ENCODE measurements around the gene GJC2.

GRCh38 chr1:226661556-226662373 is 77.3 kb downstream of the ITPKB start:
- PRO-cap = no peak
- RAMPAGE, long total RNA, 2 experiments = no peak in any of the 2 experiments

DNA sequence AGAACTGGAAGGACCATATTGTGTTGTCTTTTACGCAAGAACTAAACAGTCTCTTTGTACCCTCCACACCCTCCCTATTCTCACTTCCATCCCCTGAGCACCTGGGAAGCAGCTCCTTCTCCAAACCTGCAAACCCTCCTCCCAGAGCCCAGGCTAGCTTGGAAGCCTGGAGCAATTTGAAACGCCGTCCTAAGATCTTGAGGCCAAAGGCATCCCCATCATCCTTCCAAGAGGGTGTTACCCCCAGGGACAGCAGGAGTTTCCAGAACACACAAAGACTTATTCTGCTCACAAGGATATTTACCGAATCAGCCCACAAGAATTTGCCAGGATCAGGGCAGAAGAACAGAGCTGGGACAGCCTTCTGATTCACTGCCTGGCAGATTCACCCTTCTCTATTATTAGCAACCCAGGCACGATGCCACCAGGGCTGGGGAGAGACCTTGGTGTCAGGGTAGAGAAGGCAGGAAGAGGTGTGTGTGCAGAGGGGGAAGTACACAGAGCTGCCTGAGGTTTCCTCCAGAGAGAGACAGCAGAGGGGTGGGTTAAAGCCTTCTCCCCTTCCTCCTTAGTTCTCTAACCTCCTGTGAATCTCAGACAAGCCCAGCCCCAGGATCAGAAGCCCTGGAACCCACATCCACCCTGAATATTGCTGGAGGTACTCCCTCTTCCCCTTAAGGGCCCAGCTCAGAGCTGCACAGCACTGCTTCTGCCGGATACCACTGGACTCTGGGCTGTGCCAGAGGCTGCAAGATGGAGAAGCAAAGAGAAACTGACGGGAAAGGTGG is 62.0 kb downstream of the ITPKB start:
- PRO-cap = bidirectional peak, plus-strand start at position 329 of the sequence, minus-strand start at position 254 of the sequence; bidirectional peak, plus-strand start at position 476 of the sequence, minus-strand start at position 374 of the sequence
- RAMPAGE, long total RNA, 2 experiments = no peak in any of the 2 experiments

DNA sequence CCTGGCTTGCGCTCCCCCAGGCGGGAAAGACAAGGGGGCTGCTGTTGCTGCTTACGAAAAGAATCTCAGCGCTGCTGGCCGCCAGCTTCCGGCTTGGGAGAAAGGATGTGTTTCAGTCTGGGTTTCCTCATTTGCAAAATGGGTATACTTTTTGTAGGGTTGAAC is 35.5 kb downstream of the ITPKB start:
- PRO-cap = no peak
- RAMPAGE, long total RNA, 2 experiments = no peak in any of the 2 experiments

DNA sequence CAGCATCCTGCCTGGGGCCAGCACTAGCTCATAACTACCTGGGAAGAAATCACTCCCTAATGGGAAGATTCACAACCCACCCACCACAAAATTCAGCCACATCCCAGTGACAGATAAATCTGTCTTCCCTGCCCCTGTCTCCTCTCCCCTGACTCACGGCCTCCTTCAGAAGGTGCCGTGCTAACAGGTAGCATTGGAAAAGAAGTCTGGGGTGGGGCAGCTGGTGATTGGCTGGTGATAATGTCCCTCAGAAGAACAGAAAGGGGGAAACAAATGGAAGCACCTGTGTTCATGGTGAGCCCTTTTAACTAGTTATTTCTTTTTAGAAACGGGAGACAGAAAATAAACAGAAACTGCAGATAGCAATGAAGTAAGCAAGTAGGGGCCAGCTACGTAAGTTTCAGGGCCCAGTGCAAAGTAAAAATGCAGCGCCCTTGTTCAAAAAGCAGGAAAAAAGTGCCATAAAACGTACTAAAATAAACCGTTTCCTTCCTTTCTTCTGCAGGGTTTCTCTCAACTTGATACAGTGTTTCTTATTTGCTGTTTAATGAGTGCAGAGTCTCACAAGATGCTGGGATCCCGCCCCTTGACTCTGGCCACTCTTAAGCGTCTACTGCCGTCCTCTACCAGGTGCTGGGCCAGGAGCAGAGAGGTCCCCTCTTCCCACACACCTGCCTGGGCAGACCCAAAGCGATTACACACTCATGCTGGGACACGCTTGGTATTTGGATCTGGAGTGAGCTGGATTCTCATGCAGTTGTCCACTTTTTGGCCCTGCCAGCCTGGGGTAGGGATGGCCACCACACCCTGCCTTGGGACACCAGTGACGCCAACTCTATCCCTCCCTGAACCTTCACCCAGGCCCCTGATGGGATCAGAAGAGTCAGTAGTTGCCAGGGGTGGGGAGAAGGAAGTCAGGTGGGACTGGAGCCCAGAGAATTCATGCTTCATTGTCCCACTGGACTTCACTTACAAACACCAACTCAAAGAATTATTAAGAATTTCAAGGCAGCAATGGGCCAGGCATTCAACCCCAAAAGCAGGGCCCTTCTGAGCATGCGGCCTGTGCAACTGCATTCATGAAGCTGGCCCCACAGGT is 28.8 kb downstream of the ITPKB start:
- PRO-cap = no peak
- RAMPAGE, long total RNA, 2 experiments = no peak in any of the 2 experiments

DNA sequence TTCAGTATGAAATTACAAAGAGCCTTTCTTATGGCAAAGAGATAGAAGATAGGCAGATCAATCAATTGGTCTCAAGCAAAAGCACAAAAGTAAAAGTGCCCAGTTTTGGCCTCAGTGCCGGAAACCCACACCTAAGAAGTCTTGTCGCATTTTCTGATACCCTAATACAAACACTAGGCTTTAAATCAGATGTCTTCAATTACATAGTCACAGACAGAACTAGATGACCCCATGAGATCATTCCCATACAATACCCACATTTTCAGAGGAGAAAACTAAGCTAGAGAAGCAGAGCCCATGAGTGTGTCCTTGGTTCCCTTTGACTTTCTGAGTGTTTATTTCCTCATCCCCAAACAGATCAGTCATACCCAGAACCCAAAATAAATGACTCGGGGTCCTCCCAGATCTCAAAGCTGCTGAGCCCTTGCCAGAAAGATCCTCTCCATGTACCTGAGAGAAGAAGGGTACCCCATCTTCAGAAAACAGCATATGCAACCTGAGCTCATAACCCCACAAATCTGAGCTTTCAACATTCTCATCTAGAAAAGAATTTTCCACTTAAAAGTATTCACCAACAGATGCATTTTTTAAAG is 7.6 kb downstream of the ITPKB start:
- PRO-cap = unidirectional peak, minus-strand start at position 329 of the sequence
- RAMPAGE, long total RNA, 2 experiments = no peak in any of the 2 experiments

DNA sequence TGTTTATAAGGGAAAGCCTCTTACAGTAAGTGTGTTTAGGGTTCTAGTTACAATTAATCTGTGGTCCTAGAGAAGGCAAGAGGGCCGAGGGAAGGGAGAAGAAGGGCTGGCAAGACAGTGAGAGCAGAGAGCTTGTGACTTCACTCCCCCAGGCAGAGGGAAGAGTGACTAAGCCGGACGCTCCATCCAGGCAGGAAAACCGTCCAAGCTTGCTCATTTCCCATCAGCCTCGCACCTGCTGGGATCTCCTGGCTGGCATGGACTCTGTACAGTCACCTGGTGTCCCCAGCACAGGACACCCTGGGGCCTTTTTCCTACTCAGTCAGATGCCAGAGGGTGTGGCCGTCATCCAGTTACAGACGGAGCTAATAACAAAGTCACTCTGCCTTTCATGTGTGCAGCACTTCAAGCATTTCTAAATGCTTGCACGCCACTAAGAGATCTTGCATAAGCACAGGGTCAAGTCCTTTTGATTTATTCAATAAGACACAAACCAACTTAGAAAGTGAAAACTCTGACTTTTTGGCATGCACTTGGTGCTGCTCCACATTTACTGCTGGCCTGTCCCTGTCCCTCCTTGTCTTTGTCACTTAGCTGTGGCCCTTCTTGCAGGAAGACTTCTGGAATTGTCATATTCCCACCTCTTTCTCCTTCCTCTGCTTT is 55.3 kb upstream of the PSEN2 start:
- PRO-cap = no peak
- RAMPAGE, long total RNA, 2 experiments = no peak in any of the 2 experiments

GRCh38 chr1:226872259-226872996 is 2.0 kb downstream of the PSEN2 start:
- PRO-cap = no peak
- RAMPAGE, long total RNA, 2 experiments = no peak in any of the 2 experiments

DNA sequence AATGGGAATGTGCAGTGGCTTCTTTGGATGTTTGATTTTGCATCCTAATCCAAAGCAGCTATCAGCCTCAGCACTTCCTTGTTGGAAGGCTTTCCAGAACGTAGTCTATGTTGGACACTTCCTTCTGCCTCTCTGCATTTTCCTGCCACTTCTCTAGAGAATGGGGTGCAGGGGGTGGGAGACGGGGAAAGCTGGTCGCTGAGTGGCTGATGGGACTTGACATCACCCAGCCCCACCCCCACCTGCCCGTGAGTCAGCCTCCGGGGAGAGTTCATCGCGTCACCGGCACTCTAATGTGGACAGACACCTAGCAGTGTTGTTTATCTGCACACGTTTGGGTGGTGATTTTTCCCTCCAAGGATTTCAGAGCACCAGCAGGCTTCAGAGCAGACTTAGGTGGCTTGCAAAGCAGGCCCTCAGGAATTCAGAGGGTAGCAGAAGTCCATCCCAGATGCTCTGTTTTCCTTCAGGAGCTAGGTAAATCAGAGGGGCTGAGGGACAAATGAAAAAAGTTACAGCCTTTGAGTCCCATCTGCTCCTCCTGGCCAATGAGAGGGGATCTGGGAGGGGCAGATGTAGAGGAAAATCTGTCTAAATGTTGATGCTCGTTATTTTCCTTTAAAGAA is 5.6 kb downstream of the PSEN2 start:
- PRO-cap = no peak
- RAMPAGE, long total RNA, 2 experiments = no peak in any of the 2 experiments

GRCh38 chr1:226942935-226943739 is 3.0 kb downstream of the COQ8A start:
- PRO-cap = unidirectional peak, plus-strand start at chr1:226943377
- RAMPAGE, long total RNA, 2 experiments = start-site peak on the plus strand in 2 of 2 experiments, at chr1:226943337-226943377 at its widest, 19 to 26 reads per replicate

DNA sequence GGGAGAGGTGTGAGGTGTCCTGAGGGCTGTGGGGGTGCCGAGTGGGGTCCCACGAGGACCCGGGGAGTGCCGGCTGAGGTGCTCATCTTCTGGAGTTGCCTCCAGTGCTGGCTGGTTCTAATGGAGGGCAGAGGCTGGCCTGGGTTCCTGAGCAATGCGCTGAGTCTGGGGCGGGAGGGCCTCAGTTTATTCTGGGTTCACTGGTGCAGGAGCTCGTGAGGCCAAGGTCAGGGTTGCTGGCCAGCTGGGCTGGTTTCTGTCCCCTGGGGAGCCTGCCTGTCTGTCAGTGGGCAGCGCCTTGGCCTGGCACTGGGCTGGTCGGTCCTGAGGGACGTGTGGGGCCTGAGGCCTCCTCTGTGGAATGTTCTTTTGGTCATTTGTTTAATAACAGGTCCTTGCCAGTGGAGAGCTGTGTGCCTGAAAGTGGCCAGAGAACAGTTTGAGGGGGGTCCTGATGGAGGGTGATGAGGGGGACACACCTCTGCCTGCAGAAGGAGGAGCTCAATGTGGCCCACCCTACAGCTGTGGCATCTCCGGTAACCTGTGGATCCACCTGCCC is 34.4 kb downstream of the COQ8A start:
- PRO-cap = no peak
- RAMPAGE, long total RNA, 2 experiments = no peak in any of the 2 experiments

DNA sequence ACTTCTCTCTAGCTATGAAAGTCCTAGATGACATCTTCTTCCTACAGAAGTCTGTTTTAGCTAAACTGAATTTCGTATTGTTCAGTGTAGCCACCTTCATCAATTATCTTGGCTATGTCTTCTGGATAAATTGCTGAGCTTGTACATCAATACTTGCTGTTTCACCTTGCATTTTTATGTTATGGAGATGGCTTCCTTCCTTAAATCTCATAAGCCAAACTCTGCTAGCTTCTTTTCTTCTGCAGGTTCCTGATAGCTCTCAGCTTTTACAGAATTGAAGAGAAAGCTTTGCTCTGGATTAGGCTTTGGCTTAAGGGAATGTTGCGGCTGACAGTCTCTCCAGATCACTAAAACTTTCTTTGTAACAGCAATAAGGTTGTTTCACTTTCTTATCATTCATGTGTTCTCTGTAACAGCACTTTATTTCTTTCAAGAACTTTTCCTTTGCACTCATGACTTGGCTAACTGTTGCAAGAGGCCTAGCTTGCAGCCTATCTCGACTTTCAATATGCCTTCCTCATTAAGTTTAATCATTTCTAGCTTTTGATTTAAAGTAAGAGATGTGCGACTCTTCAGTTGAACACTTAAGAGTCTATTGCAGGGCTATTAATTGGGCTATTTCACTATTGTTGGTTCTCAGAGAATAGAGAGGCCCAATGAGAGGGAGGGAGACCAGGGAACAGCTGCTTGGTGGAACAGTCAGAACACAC is 80.4 kb downstream of the COQ8A start:
- PRO-cap = no peak
- RAMPAGE, long total RNA, 2 experiments = no peak in any of the 2 experiments

DNA sequence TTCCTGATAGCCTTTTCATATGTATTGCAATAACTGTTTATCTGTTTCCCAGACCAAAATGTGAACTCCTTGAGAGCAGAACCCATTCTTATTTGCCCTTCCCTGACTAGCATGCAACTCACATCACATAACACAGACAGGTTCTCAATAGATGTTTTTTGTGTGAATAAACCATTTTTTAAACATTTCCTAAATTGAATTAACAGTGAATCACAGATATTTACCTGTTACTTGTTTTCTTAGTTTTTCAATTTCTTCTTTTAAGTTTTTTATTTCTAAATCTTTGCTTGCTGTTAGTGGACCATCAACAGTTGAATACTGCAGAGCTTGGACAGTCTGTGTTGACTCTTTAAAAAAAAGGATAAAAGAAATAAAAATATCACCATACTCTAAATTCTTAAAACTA is 188.8 kb downstream of the COQ8A start:
- PRO-cap = no peak
- RAMPAGE, long total RNA, 2 experiments = no peak in any of the 2 experiments

DNA sequence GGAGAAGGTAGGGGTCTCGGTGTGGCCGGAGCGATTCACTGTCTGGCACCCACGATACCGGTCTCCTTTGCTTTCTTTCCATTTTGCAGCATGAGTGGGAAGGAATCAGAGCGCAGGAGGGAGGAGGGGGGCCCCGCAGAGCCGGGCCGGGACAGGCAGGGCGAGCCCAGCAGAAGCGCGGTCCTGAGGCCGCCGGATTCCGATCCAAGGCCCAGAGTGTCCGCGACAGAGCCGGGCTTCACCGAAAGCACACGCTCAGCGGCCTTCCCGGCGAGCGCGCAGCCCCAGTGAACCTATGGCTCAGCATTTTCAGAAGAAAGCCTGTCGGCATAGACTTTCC is 28.0 kb upstream of the PRSS38 start:
- PRO-cap = unidirectional peak, plus-strand start at position 202 of the sequence
- RAMPAGE, long total RNA, 2 experiments = no peak in any of the 2 experiments

DNA sequence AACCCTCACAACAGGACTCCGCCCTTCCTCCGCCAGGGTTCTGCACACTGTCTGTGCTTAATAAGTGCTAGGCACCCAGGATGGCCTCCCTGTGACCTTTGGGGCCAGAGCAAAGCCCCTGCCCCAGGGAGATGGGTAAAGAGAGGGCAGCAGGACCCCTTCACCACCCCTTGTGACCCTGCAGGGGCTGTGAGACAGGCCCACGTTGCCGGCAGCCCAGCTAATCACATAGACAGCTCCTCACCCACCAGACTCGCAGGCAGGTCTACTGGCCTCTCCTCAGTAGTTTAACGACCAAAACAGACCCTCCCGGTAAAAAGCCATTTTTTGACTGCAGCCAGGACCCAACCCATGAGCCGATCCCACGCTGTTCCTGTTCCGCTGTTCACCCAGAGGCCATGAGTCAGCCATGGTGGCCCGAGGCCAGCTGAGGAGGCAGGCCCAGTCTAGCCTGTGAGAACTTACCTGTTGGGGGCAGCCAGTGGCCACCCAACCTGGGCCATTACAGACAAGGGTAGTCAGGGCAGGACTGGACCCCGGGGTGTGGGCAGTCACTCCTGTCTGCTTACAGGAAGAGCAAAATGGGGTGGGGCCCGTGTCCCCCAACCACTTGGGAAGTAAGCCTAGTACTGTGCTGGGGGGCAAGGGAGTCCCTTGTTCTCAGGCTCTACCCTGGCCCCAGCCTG is 62.1 kb downstream of the WNT9A start:
- PRO-cap = no peak
- RAMPAGE, long total RNA, 2 experiments = no peak in any of the 2 experiments

- PRO-cap = no peak
- RAMPAGE, long total RNA, 2 experiments = no peak in any of the 2 experiments
Measured at GRCh38 chr1:228058960-228059551, 23.5 kb upstream of the ARF1 start.

- PRO-cap = no peak
- RAMPAGE, long total RNA, 2 experiments = no peak in any of the 2 experiments
Measured at GRCh38 chr1:228130900-228131495, 9.1 kb upstream of the GUK1 start.

- PRO-cap = unidirectional peak, plus-strand start at chr1:228149638
- RAMPAGE, long total RNA, 2 experiments = no peak in any of the 2 experiments
Measured at GRCh38 chr1:228149327-228150351, at the start of gene GJC2. Gene GJC2, plus strand, starts transcription at chr1:228149930.

DNA sequence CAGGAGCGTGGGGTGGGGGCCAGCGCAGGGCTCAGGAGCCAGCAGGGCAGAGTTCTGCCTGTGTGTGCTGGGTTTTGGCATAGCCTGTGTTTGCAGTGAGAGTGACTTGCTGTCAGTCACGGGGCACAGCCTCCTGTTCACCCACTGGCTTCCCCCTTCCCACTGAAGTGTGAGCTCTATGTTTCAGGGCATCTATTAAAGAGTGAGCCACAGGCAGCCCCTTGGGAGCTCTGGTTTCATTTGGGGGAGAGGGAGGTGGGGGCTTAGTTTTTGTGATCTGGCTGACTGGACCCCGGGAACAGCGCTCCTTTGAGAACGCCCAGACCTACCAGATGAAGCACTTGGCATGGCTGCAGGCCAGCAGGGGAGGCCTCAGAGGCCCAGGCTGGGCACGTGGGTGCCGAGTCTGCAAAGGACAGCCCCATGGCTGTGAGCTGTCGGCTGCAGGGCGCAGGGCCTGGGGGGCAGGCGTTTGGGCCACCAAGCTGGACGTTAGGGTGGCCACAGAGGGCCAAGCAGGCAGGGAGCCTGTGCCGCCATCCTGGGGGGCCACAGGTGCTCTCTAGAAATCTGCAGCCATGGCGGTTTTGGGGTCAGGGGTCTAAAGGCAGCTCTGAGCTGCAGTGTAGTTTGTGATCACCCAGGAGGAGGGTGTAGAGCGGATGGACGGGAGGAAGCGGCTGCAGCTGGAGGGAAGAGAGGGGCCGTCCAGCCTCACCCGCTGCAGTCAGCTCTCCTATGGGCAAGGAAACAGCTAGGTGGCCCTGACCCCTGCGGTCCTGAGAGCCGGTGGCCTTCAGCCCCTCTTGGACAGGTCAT is 10.8 kb downstream of the IBA57 start:
- PRO-cap = no peak
- RAMPAGE, long total RNA, 2 experiments = no peak in any of the 2 experiments

- PRO-cap = bidirectional peak, plus-strand start at chr1:228208609, minus-strand start at chr1:228208479
- RAMPAGE, long total RNA, 2 experiments = no peak in any of the 2 experiments
Measured at GRCh38 chr1:228208338-228209028, 639 bp downstream of the OBSCN start.

- PRO-cap = no peak
- RAMPAGE, long total RNA, 2 experiments = no peak in any of the 2 experiments
Measured at GRCh38 chr1:228370098-228370476, 36.5 kb downstream of the TRIM11 start.

Measured in right atrium auricular region (tissue), 2 donors.